Colonic mucosa (tissue), 1 donor: Measurements from ENCODE around the genes RELT and KCNE3.

GRCh38 chr11:73270645-73271807 is 1.1 kb upstream of the P2RY6 start:
- PRO-cap, result no peak

GRCh38 chr11:73342600-73343506 is 33.3 kb upstream of the RELT start:
- PRO-cap, result no peak

- PRO-cap, result no peak
Measured at GRCh38 chr11:73359429-73359905, 16.7 kb upstream of the RELT start.

DNA sequence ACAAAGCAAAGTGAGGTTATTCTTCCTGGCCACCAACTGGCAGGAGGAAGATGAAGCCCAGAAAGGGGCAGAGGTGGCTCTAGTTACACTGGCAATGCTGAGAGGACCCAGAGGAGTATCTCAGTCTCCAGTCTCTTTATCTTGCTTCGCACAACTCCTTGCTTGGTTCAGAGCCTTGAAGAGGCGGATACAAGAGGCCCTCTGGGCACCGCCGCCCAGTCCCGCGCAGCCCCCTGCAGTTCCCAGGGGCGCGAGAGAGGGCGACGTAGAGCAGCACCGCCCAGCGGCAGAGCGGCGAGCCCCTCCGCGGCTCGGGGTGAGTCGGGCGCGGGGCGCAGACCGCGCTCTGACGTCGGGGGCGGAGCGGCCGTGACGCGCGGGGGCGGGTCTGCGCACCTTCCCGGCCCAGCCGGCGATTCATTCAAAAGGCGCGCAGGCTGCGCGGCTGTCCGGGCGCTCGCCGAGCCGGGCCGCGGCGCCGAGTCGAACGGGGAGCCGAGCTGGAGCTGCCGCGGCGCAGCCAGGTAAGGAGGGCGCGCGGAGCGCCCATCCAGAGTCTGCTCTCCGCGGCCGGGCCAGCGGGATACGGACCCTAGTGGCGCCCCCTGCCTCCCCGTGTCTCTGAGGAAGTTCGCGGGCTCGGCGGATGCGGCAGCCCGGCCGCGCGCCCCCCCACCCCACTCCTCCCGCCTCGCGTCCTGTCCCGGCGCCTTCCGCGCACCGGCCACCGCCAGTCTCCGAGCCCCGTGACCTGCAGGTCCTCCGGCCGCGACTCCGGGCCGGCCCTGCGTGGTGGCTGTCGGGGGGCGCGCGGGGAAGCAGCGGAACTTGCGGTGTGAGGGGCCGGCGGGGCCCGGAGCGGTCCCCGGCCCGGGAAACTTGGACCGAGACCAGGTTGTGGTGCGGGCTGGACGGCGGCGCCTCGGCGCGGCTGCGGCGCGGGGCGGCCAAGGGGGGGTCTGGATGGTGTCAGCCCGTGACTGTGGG is at the start of gene RELT:
Gene RELT, plus strand, starts transcription at position 424 of the 987 bp plus-strand sequence.
- PRO-cap, result unidirectional peak, plus-strand start at position 424 of the sequence; unidirectional peak, plus-strand start at position 624 of the sequence

DNA sequence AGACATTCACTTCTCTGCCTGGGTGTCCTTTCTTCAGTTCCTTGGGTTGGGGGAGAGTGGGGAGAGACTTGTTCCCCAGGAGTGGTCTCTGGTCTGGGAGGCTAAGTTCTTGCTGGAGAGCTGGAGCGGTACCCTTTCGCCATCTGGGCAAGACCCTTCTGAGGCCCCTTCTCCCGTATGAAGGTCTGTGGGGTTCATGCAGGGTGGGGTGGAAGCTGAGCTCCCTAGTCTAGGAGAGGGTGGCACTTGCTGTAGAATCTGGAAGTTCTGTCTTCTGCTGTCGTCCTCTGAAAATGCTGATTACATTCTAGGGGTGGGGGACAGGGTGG is 1.8 kb downstream of the RELT start:
- PRO-cap, result no peak

GRCh38 chr11:73382912-73384255 is 7.2 kb downstream of the RELT start:
- PRO-cap, result no peak

GRCh38 chr11:73384750-73385598 is 8.8 kb downstream of the RELT start:
- PRO-cap, result bidirectional peak, plus-strand start at chr11:73385267, minus-strand start at chr11:73385193

DNA sequence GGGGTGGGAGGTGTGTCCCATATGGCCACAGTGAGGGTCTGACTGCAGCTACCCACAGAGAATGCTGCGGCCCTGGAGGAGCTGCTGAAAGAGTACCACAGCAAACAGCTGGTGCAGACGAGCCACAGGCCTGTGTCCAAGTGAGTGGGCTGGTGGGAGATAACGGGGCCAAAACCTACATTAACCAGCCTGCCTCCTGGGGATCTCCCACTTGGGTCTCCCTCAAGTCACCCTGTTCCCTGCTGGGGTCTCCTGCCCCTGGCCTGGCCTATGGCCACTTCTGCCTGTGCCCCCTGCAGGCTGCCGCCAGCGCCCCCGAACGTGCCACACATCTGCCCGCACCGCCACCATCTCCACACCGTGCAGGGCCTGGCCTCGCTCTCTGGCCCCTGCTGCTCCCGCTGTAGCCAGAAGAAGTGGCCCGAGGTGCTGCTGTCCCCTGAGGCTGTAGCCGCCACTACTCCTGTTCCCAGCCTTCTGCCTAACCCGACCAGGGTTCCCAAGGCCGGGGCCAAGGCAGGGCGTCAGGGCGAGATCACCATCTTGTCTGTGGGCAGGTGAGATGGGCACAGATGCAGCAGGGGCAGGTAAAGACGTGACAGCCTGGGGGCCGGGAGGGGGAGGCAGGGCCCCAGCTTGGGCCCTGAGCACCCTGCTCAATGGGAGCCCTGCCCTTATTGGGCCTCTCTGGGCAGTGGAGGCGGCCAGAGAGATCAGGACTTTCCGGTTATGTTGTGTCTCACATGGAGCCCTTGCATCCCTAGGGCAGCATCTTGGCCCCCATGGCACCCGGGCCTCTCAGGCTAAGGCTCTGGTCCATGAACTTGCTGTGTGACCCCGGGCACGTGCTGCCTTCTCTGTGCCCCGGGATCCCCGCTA is 18.2 kb downstream of the RELT start:
- PRO-cap, result no peak

- PRO-cap, result no peak
Measured at GRCh38 chr11:73648389-73649100, 2.2 kb downstream of the PLEKHB1 start.

DNA sequence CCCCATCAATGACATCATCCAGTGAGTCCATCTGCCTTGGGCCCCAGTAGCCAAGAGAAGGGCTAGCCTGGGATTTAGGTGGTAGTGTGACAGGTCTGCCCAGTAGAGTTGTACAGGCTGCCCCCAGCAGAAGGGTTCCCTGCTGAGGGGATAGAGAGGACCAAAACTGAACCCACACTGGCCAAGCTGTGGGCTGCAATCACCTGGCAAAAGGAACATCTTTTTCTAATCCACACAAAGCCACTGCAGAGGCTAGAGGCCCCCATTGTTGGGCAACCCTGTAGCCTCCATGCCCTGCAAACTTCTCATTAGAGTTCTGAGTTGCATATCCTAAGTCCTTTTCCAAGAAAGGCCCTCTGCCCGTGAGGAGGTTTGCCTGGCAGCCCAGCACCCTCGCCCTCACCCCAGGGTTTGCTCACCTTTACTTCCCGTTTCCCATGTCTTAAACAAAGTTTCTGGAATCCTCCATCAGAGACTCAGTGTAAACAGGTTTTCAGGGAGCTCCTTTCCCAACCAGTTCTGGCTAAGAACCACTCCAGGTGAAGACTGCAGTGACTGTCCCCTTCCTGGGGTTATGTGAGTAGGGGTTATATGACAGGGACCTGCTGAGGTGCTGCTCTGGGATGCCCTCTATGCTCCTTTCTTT is 13.2 kb downstream of the UCP2 start:
- PRO-cap, result no peak

GRCh38 chr11:73995663-73996417 is 13.0 kb downstream of the UCP3 start:
- PRO-cap, result no peak

GRCh38 chr11:74007940-74008334 is 948 bp downstream of the UCP3 start:
- PRO-cap, result no peak

DNA sequence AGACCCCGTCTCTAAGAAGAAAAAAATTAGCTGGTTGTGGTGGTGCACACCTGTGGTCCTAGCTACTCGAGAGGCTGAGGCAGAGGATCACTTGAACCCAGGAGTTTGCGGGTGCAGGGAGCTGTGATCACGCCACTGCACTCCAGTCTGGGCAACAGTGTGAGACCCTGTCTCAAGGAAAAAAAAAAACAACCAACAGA is 17.1 kb upstream of the UCP3 start:
- PRO-cap, result no peak

DNA sequence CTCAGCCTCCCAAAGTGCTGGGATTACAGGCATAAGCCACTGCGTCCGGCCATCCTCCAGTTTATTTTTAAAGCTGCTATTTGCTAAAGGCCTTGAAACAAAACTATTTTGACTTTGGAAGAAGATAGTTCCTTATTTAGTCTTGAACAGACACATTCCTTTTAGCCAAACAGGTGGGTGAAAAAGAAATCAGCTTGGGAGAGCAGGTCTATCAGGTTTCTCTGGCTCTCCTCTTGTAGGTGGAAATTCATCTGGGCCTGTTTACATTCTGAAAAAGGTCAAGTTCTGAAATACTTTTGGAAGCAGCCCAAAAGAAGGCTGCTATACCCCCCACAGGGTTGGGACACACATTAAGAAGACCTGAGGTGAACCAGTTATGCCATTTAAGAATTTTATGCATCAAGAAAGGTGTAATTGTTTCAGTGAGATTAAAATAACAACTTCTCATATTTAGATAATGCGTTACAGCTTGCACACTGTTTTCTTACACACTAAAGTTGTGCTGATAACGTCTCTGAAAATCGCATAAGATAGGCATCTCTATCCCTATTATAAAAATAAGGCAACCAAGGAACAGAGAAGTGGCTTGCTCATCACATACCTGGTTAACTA is 60.3 kb upstream of the UCP3 start:
- PRO-cap, result no peak

- PRO-cap, result no peak
Measured at GRCh38 chr11:74319080-74319576, 7.7 kb upstream of the P4HA3 start.

DNA sequence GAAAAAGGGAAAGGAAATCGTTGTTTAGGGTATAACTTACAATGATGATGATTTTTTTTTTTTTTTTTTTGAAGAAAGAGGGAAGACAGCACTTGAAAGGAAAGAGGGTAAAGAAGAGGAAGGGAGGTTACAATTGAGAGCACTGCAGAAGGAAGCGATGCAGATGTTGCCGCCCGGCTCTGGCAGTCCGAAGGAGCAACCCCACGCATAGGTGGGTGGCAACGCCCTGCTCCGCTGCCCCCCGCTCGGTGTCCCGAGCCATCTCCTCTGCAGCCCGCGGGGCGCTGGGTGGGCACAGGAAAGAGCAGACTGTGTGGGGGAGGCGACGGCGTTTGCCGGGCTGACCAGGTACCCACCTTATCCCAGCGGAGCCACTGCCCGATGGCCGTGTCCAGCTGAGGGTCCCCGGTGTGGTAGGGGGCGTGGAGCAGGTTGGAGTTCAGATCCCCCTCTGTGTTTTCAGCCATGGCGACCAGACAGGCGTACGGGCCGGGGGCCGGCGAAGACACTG is 483 bp downstream of the PGM2L1 start:
- PRO-cap, result bidirectional peak, plus-strand start at position 142 of the sequence, minus-strand start outside the sequence; unidirectional peak, plus-strand start at position 185 of the sequence

DNA sequence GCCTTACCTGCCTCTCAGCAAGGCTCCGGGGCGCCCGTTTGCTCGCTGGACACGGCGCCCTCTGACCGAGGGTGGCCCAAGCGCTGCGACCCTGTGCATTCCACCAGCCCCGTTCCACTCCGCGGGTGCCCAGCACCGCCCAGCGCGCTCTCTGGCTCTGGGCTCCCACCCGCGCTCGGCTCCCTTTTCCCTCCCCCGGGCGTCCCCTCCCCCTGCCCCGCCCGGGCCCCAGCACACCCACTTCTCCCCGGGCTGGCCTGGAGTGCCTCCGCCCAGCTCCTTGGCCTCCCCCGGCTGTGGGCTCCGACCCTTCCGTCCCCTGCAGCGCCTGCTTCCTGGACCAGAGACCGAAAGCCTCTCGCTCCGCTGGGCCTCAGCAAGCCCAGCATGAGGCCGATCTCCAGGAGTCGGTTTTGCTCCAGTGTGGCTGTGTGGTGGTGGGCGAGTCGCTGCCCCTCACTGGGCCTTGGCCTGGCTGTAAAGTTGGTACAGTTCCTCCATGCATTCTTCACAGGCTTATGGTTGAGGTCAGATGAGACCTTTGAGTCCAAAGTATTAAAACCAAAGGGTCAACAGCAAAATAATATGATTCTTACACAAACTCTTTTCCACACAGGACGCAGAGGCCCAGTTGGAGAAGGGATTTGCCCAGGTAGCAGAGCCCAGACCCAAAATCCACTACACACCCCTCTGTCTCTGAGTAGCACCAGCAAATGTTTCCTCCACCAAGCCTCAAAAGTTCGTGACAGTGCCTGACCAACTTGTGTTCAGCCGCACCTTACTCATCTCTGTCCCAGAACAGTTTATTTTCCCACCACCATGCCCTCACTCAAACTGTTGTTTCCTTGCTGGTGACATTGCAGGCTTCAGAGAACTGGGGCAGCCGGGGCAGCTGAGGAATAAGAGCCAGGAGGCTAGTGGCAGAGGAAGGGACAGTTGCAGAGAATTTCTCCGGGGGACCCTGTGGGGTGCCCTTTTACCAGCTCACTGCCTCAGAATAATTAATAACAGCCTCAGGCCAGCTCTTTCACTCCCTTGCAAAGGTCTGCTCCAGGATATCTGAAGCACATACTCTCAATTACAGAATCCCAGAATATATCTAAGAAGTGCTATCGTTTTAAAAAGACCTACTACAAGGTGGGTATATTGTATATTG is at the start of gene KCNE3:
Gene KCNE3, minus strand, starts transcription at position 159 of the 1,156 bp plus-strand sequence.
- PRO-cap, result bidirectional peak, plus-strand start at position 324 of the sequence, minus-strand start at position 153 of the sequence

DNA sequence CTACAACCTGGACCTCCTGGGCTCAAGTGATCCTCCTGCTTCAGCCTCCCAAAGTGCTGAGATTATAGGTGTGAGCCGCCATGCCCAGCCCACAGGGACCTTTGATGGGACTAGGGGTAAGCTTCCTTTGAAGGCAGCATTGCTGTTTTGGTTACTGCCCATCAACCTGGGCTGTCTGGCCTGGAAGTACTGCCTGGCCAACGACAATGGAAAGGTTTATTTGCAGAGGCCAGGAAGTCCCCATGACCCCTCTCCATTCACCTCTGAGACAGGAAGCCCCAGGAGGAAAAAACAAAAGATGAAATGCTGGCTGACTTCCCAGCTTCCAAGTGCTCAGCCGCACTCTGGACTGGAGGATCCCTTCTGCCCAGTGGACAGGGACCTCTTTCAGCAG is 32.9 kb upstream of the POLD3 start:
- PRO-cap, result no peak

- PRO-cap, result no peak
Measured at GRCh38 chr11:74643899-74644502, 51.6 kb downstream of the POLD3 start.

DNA sequence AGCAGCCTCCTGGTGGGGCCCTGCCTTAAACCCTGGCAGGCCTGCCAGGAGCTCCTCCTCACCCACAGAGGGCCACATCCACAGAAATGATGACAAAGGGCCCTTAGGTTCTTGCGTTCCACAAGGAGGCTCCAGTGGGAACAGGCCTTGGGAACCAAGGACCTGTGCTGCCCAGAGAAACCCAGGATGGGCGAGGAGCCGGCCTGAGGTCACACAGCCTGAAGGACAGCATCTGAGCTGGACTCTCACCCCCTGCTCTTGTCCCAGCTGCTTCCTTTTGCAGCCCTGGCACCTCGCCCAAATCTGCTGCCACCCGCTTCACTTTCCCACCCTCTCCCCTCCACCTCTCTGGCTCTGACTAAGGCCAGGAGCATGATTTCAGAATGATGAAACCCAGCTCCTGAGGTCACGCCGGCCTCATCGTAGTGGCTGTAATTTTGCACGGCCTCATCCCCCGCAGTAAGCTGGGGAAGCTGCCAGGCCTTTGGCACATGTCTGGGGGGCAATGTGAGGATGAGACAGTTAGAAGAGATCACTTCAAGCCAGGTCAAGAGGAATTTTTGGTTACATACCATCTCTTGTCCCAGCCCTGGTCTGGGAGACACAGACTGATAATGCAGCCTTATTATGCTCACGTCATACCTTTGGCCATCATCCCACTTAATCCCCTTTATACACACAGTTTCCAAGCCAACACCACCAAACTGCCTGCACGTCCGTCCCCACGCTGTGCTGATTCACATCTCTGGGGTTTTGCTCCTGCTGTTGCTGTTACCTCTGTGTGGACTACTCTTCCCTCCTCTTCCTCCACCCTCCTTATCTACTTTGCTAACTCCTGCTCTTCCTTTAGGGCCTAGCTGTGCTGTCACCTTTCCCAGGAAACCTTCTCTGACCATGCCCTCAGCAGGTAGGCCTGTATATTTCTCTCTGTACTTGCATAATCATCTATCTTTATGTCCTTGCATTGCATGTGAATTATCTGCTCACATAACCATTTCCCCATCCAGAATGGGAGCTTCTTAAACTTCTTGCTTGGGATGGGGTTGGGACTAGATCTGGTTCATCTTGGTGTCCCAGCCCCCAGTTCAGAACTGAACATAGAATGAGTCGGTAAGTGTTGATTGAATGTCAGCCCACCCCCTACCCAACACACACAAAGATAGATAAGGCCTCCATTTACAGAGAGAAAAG is 58.1 kb downstream of the CHRDL2 start:
- PRO-cap, result unidirectional peak, plus-strand start at position 702 of the sequence